LUHMES (cell line): ENCODE measurements around a stretch of chr6.

DNA sequence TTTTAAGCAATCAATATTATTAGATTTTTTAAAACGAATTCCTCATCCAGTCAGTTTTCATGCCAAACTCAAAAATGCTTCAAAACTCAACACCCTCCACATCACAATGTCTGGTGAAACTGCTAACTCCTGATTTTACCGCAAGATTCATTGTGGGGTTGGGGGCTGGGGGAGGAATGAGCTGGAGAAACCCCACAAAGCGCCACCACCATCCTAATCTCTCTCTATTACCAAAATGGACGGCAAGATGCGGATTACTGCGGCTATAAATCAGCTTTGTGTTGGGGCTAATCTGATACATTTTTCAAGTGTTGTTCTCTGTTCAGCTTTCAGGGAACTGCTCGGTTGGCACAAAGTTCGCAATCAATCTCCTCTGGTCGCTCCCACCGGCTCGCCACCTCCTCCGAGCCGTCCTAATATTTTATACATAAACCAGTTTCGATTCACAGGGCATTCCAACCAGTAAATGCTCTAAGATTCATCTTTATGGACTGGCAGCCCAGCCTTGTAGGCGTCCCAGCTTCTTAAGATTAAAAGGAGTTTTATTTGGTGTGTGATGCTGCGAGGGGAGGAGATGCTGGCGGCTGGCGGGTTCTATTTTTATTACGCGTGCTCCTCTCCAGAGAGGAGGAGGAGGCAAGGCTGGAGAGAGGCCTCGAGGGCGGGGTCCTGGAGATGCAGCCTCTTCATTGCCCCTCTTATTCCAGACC lies 83.5 kb downstream of the TMEM242 start:
- PRO-cap, result no peak

- PRO-cap, result bidirectional peak, plus-strand start at chr6:157324162, minus-strand start at chr6:157324091
These were observed 789 bp upstream of the TMEM242 start for GRCh38 chr6:157323968-157324647.

GRCh38 chr6:157460840-157461448 lies 80.0 kb downstream of the ZDHHC14 start:
- PRO-cap, result no peak

DNA sequence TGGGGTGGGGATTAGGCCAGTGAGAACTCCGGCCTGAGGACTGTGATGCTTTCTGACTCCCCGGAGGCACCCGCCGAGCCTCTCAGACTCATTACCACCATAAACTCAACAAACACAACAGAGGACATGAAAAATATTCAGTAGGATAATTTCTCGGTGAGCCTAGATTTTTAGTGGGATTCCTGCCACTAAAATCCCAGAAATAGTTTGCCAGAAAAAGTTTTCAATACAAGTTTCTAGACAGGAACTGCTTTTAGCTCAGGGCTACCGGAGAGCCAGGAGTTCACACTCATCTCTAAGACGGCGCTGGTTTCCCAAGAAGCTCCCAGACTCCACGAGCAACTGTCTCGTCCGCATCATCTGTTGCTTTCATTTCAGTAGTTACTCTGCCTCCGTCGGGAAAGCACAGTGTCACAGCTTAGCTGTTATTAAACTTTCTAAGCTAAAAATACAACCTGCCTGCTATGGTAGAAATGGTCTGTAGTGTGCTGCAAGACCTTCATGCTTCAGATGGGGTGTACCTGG lies 197.4 kb upstream of the SNX9 start:
- PRO-cap, result no peak

GRCh38 chr6:157630263-157631215 lies 192.5 kb upstream of the SNX9 start:
- PRO-cap, result no peak

- PRO-cap, result no peak
These were observed 170.4 kb upstream of the SNX9 start for GRCh38 chr6:157652373-157653340.

DNA sequence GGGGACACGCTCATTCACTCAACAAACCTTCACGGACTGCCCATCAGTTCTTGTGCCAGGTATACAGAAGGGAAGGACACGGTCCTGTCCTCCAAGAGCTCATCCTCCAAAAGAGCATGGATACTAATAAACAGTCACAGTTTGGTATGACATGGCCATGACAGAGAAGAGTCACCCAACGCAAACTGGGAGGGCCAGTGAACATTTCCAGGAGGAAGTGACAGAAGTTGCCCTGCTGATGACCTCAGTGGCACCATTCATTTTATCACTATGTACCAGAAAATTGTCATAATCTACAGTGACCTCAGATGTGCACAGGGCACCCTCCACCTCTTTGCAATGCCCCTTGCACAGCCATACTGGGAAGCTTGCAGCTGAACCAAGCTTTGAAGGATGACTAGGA lies 65.7 kb upstream of the SNX9 start:
- PRO-cap, result no peak

DNA sequence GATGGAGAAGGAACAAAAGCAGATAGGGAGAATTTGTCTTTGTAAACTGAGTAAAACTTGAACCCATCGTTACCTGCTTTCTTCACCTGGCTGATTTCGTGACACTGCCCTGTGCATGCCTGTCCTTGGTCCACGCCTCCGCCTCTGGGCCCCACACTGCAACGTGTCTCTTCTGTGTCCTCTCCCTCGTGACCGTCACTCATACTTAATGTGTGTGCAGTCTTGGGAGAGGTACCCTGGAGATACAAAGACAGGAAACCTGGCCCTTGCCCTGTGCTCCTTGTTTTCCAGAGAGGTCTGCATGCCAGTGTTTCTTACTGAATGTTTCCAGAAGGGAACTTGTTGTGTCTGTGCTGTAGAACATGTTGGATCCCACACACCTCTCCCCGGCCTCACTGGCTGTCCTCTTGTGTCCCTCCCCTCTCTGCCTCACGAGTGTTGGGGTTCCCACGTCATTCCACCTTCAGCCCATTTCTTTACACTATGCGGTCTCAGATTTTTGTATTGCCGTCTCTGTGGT lies 45.8 kb downstream of the SNX9 start:
- PRO-cap, result no peak

DNA sequence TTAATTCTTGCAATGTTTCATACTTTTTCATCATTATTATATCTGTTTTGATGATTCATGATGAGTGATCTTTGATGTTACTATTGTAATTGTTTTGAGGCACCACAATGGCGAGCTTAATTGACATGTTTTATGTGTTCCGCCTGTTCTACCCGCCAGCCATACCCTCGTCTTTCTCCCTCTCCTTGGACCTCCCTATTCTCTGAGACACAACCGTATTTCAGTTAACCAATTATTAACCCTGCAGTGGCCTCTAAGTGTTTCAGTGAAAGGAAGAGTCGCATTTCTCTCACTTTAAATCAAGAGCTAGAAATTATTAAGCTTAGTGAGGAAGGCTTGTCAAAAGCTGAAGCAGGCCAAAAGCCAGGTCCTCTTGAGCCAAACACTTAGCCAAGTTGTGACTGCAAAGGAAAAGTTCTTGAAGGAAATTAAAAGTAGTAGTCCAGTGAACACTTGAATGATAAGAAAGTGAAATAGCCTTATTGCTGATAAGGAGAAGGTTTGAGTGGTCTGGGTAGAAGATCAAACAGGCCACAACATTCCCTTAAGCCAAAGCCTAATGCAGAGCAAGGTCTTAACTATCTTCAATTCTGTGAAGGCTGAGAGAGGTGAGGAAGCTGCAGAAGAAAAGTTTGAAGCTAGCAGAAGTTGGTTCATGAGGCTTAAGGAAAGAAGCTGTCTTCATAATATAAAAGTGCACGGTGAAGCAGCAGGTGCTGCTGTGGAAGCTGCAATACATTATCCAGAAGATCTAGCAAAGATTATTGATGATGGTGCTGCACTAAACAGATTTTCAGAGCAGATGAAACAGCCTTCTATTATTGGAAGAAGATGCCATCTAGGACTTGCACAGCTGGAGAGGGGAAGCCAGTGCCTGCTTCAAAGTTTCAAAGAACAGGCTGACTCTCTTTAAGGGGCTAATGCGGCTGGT lies 58.4 kb downstream of the SNX9 start:
- PRO-cap, result no peak

DNA sequence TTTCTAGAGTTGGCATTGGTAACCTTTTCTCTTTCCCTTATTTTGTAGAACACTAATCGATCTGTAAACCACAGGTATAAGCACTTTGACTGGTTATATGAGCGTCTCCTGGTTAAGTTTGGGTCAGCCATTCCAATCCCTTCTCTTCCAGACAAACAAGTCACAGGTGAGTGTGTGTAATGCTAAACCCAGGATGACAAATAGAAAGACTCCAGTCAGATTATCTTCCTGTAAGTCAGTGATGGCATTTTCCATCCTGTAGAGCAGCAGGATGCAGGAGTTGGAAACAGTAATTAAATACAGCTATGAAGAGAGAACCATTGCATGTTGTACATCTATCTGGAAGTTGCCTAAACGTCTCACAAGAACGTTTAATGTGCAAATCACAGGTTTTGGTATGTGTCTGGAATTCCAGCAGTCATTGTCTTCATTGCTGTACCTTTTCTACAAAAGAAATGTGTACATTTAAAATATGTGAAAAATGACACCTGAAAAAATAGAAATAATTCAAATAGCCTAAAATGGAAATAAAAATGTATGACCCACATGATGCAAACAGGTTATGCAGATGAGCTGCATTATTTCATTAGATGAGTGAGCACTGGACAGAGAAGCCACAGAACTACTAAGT lies 71.7 kb upstream of the SYNJ2 start:
- PRO-cap, result no peak

DNA sequence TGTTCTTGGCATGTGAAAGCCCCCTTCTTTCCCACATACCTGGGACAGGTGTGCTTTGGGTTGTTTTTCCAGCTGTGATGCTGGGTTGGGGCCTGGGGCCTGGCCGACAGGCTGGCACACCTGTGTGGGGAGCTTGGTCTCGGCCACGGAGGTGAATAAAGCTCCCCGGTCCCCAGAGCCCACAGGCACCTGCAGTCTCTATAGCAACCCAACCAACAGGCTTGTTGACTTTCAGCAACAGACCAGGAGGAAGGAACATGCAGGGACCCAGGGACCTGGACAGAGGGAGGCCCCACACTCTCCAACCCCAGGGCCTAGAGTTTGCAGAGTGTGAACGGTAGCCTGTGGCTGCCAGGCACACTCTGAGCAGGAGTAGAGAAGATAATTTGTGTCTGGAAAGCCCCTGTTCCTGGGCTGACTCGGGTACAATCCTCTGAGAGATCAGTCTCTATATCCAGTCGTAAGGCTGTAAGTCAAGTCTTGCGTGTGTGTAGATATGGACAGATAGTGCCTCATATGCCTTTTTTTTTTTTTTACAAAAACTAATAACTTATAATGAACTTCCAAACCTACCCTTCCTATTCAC lies 14.6 kb upstream of the SYNJ2 start:
- PRO-cap, result no peak

- PRO-cap, result no peak
These were observed 1.1 kb downstream of the SYNJ2 start for GRCh38 chr6:157982674-157983263.

- PRO-cap, result no peak
These were observed 58.8 kb downstream of the SYNJ2 start for GRCh38 chr6:158040181-158041225.

- PRO-cap, result no peak
These were observed 75.7 kb downstream of the SYNJ2 start for GRCh38 chr6:158056959-158058148.

GRCh38 chr6:158073495-158074124 lies 91.9 kb downstream of the SYNJ2 start:
- PRO-cap, result no peak

- PRO-cap, result no peak
These were observed 90.1 kb downstream of the SERAC1 start for GRCh38 chr6:158077865-158078451.

GRCh38 chr6:158096386-158097062 lies 71.5 kb downstream of the SERAC1 start:
- PRO-cap, result no peak

DNA sequence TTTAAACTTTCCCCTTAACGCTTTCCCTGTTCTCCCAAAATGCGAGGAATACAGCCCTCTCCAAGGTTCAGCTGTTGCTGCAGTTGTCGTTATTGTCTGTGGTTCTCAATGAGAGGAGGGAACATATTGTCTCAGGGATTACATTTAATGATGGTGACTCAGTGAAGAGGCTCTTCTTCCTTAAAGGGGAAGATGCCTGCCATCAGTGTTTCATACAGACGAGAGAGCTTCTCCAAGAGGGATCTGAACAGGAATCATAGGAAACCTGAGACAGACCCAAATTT lies 59.9 kb upstream of the TMEM181 start:
- PRO-cap, result no peak

DNA sequence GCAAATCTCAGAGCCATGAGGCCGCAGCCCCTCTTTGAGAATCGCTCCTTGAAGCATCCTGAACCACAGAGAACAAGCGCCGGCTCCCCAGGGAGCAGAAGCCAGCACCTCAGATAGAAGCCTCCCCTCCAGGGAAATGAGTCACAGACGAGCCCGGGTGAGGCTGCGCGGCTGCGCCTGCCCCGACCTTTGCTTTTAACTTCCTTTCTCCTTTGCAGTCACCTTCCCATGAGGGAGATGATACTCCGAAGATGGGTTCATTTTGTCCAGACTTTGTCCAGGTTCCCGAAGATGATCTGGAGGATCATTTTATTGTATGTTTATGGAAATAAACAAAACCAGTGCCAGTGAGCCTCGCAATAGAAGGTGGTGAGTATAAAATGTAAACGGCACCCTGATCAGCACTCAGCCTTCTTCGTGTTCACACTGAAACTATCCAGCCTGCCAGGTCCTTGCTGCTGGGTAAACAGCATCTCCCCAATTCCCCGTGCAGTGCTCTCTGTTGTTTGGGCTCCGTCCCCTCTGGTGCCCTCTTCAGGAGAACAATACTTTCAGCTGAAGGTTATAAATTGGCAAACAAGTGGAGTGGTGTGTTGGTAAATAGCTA lies 41.6 kb upstream of the TMEM181 start:
- PRO-cap, result no peak

GRCh38 chr6:158560248-158561323 lies 695 bp downstream of the TMEM181 start:
- PRO-cap, result bidirectional peak, plus-strand start at chr6:158560649, minus-strand start at chr6:158560625; unidirectional peak, minus-strand start at chr6:158561021